Daoy (cell line): ENCODE measurements around a stretch of chr19.

- RAMPAGE, long total RNA, result no peak
Measured at GRCh38 chr19:10316892-10317905, 1.4 kb upstream of the FDX2 start.

DNA sequence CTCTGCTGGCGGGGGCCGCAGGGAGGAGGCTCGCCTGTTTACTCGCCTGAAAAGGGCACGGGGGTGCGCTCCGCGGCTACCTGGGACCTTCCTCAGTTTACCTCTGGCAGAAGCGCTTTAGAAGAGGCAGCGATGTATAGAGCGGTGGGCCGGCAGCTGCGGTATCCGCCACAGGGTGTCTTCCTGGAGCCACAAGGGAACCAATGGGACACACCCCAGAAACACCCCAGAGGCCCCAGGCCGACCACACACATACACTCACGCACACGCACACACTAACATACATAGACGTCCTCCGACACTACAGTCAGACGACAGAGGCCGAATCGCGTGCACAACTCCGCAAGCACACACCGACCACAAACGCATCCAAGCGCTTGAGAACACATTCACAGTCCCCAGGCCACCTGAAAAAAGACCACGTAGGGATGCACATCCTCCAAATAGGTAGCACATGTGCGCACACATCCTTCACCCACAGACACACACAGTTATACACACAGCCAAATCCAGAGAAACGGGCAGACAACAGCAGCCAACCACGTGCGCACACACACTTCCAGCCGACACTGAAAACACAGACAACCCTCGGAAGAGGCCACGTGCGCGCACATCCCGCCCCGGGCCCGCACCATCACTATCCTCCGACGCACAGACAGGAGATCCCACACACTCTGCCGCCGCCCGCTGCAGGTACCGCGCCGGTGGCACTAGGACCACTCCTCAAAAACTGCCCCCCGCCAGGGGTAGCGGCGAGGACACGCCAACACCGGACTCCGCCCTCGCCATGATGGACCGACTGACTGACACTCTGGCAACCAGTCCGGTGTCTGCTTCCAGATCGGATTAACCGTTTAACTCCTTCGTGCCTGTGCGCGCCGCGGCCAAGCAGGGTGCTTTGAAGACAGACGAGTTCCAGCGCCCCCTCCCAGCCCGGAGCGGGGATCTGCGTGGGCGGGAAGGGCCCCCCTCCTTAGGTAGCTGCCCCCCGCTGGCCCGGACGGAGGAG lies 619 bp upstream of the PDE4A start:
- RAMPAGE, long total RNA, result no peak

DNA sequence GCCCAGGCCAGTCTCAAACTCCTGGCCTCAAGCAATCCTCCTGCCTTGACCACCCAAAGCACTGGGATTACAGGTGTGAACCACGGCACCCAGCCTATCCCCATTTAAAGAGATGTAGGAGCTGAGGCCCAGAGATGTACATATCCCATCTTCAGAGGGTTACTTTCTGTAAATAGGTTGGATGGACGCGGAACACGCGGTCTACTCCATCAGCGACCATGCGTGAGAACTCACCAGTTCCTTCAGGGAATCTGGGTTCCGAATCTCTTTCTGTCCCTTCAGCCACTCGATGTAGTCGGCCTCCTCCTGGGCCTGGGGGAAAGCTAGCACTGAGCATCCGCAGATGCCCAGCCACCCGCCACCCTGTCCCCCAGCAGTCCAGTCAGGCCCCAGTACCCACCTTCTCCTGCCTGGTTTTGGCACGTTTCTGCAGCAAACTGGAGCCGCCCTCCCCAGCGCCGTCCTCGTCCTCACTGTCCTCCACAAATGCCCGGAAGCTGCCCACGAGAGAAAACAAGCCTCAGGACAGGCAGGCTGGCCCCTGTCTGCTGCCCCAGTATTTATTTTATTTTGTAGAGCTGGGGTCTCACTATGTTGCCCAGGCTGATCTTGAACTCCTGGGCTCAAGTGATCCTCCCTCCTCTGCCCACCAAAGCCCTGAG lies 4.9 kb downstream of the KRI1 start:
- RAMPAGE, long total RNA, result no peak

DNA sequence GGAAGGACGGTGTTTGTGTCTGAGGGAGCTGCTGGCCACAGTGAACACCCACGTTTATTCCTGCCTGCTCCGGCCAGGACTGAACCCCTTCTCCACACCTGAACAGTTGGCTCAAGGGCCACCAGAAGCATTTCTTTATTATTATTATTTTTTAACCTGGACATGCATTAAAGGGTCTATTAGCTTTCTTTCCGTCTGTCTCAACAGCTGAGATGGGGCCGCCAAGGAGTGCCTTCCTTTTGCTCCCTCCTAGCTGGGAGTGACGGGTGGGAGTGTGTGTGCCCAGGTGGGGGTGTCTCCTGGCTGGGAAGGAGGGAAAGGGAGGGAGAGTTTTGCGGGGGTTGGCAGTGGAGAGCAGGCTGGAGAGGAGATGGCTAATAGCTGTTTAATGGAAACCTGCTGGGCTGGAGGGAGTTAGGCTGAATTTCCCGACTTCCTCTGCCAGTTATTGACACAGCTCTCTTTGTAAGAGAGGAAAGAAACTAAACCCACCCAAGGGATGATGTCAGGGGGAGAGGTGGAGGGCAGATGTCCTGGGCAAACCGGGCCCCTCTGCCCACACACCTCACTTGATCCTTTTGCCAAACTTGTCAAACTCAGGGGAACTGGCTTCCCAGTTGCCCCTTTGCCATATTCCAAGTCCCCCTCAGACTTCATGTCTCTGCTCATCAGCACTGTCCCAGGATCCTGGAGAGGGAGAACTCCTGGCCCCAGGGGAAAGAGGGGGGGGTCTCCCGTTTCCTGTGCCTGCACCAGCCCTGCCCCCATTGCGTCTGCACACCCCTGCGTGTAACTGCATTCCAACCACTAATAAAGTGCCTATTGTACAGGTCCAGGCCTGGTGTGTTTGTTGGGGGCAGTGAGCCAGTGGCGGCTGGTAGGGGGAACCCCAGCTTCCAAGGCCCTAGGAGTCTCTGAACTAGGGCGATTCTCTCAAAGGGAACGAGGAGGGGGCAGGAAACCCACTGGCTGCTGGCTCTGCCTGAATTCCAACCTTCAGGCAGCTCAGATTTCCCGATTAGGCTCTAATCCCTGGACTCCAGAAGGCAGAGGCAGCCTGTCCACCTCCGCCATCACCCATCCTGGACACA lies 10.1 kb upstream of the ILF3 start:
- RAMPAGE, long total RNA, result no peak

DNA sequence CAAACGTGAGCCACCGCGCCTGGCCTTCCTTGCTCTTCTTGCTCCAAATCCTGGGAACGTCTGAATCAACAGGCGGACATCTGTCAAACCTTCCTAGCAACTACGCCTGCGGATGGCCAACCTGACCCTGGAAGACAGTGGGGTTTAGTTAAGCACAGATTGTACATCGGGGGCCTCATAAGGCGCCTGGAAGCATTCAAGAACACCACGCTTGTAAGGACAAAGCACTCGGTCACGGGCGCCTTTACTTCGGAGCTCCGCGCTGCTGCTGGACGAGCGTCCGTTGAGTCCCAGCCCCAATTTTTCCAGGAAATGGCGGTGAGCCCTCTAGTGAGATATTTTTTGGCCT lies 1.0 kb upstream of the ILF3 start:
- RAMPAGE, long total RNA, result no peak

DNA sequence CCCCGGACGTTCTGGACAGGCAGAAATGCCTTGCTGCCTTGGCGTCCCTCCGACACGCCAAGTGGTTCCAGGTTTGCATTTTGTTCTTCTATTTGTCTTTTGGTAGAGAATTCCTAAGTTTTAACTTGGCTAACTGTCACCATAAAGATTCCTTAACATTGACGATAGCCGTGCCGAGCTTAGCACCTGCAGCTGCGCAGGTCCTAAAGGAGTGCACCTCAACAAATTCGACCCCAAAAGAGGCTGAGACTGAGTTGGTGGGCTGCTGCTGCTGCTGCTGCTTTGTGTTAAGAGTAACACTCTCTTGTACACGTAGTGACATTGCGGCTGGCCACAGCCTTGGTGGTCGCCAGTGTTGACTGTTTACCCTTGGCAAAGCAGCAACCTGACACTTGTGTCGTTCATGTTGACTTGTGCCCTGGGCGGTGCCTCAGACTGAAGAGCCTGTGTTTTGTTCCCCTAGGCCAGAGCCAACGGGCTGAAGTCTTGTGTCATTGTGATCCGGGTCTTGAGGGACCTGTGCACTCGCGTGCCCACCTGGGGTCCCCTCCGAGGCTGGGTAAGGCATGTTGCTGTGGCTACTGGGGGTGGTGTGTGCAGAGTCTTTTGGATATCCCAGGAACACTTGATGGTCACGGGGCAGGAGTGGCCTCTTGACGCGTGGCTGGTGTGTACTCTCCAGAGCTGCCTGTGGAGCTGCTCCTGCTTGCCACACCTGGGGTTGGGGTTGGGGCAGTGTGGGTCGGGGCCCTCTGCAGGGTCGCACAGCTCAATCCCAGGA lies 22.4 kb upstream of the QTRT1 start:
- RAMPAGE, long total RNA, result no peak

DNA sequence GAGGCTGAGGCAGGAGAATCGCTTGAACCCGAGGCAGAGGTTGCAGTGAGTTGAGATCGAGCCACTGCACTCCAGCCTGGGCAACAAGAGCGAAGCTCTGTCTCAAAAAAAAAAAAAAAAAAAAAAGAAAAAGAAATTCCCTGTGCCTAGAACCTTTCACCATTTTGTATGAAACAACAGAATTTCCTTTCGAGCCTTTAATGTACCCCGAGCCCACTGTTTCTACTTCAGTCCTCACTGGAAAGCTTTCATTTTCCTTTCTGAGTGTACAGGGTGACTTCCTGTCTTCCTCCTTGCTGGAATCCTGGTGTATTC lies 39.9 kb downstream of the DNM2 start:
- RAMPAGE, long total RNA, result no peak

GRCh38 chr19:10777370-10777741 lies 58.7 kb downstream of the TMED1 start:
- RAMPAGE, long total RNA, result no peak

DNA sequence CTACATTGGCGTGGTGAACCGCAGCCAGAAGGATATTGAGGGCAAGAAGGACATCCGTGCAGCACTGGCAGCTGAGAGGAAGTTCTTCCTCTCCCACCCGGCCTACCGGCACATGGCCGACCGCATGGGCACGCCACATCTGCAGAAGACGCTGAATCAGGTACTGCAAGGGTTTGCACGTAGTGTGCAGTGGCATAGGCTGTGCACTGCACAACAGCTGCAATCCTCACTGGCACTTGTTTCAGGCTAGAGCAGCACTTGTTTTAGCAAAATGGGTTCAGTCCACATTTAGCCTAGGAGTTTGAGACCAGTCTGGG lies 53.1 kb downstream of the TMED1 start:
- RAMPAGE, long total RNA, result no peak

DNA sequence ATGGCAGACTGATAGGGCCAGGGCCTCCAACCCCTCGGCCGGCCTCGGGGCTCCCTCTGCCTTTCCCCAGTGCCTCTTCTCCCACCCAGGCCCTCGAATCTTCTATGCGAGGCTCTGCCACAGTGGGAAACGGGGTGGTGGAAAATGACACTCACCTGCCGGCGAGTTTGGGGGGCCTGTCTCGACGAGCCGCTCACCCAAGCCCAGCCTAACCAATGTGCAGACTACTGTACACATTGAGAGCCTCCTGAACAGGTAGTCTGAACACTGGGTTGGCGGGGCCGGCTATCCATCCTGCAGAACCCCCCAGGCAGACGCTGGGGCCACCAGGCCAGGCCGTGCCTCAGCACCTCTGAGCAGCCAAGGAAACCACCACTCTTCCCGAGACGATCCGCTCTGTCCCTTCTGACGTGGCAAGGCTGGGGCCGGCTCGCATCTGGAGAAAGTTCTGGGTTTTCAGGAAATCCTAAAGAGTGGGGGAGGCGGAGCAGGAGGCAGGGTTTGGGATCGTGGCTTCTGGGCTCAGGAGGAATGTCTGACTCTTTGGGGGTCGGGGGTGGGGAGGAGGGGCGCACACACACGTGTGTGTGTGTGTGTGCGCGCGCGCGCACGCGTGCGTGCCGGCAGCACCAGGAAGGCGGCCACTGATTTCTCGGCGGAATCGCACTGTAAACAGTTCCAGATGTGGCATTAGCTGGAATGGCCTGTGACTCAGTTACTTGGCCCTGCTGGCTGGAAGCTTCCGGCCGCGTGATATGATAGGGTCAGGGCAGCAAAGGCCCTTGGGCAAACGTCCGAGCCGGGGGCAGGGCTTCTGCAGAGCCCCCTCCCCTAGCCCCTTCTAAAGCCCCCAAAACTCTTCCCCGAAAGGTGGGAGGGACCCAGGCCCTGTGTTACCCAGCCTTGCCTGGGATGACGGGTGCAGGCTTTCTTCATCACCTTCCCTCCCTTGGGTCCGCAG lies 18.5 kb downstream of the TMED1 start:
- RAMPAGE, long total RNA, result no peak

DNA sequence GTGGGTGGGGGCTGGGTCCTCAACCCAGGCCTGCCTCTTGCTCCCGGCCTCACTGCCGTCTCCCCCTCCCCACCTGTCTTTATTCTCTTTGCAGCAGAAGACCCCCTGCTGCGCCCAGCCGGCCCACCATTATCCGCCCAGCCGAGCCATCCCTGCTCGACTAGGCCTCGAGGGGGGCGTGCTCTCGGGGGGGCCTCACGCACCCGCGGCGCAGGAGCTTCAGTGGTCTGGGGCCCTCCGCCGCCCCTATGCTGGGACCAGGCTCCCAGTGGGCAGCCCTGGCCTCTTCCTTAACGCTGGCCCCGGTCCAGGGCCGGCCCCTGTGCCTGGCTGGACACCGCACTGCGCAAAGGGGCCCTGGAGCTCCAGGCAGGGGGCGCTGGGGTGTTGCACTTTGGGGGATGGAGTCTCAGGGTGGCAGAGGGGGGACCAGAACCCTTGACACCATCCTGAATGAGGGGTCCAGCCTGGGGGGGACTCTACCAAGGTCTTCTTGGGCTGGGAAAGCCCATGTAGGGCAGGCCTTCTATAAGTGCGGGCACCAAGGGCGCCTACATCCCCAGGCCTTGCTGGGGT lies 5.0 kb downstream of the TMED1 start:
- RAMPAGE, long total RNA, result no peak

DNA sequence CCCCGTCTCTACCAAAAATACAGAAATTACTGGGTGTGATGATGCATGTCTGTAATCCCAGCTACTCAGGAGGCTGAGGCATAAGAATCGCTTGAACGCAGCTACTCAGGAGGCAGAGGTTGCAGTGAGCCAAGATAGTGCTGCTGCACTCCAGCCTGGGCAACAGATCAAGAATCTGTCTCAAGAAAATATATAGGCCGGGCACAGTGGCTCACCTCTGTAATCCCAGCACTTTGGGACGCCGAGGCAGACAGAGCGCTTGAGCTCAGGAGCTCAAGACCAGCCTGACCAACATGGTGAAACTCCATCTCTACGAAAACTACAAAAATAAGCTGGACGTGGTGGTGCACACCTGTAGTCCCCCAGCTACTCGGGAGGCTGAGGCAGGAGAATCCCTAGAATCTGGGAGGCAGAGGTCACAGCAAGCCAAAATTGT lies 26.7 kb downstream of the YIPF2 start:
- RAMPAGE, long total RNA, result no peak

DNA sequence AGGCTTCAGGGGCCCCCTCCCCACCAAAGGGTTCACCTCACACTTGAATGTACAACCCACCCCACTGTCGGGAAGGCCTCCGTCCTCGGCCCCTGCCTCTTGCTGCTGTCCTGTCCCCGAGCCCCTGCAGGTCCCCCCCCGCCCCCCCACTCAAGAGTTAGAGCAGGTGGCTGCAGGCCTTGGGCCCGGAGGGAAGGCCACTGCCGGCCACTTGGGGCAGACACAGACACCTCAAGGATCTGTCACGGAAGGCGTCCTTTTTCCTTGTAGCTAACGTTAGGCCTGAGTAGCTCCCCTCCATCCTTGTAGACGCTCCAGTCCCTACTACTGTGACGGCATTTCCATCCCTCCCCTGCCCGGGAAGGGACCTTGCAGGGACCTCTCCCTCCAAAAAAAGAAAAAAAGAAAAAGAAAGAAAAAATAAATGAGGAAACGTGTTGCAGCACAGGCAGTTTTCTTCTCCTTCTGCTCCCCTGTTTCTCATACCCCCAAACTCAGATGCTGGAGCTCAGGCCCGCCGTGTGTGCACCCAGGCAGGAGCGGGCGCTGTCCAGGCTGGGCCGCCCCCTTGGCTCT lies 6.0 kb downstream of the YIPF2 start:
- RAMPAGE, long total RNA, result no peak

DNA sequence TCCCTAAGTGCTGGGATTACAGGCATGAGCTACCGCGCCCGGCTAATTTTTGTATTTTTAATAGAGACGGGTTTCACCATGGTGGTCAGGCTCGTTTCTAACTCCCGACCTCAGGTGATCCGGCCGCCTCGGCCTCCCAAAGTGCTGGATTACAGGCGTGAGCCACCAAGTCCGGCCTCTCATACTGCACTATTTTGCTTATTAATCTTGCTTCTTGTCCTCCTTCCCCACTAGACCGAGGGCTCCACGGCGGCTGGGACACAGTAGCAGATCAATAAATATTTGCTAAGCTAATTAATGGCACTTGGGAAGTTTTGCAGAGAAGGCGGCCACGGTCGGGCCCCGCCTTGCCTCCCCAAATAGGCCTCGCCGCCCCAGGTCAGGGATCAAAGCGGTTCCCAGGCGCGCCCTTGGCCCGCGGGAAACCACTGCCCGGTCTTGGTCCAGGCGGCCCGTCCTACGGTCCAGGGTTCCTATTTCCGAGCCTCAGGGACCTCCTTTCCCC lies 663 bp upstream of the SMARCA4 start:
- RAMPAGE, long total RNA, result no peak

DNA sequence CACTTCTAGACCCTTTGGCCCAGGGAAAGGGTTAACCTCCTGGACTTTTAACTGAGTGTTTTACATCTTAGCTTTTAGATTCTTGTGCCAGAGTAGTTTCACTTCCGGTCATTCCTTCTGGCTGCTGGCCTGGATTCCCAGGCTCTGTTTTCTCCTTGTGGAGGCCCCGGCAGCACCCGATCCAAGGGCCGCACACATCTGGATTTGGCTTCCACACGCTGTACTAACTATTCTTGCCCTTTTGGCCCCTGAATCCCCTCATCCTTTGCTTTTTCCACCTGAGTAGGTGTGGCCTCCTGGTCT lies 14.8 kb downstream of the SMARCA4 start:
- RAMPAGE, long total RNA, result no peak

DNA sequence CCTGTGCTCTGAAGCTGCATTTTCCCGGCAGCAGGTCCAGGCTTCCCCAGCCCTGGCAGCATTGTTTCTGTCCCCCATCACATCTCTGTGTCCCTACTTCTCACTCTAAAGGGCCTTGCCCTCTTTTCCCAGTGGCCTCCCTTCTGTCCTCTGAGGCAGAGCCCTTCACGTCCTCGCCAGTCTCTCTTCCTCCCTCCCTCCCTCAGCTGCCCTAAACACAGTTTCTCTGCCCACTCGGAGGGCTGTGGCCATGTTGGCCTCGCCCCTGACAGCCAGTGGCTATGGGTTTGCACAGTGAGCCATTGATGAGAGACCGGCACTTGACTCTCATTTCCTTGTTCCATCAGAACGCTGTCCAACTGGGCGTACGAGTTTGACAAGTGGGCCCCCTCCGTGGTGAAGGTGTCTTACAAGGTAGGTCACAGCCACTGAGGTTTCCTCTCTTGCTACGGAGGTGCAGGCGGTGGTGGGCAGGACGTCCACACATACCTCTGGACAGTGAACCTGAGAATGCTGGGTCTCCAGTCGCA lies 57.8 kb downstream of the SMARCA4 start:
- RAMPAGE, long total RNA, result no peak

GRCh38 chr19:11042405-11042842 lies 46.8 kb upstream of the LDLR start:
- RAMPAGE, long total RNA, result no peak

- RAMPAGE, long total RNA, result no peak
Measured at GRCh38 chr19:11083829-11084352, 5.4 kb upstream of the LDLR start.

GRCh38 chr19:11122876-11123466 lies 32.6 kb downstream of the SPC24 start:
- RAMPAGE, long total RNA, result no peak

DNA sequence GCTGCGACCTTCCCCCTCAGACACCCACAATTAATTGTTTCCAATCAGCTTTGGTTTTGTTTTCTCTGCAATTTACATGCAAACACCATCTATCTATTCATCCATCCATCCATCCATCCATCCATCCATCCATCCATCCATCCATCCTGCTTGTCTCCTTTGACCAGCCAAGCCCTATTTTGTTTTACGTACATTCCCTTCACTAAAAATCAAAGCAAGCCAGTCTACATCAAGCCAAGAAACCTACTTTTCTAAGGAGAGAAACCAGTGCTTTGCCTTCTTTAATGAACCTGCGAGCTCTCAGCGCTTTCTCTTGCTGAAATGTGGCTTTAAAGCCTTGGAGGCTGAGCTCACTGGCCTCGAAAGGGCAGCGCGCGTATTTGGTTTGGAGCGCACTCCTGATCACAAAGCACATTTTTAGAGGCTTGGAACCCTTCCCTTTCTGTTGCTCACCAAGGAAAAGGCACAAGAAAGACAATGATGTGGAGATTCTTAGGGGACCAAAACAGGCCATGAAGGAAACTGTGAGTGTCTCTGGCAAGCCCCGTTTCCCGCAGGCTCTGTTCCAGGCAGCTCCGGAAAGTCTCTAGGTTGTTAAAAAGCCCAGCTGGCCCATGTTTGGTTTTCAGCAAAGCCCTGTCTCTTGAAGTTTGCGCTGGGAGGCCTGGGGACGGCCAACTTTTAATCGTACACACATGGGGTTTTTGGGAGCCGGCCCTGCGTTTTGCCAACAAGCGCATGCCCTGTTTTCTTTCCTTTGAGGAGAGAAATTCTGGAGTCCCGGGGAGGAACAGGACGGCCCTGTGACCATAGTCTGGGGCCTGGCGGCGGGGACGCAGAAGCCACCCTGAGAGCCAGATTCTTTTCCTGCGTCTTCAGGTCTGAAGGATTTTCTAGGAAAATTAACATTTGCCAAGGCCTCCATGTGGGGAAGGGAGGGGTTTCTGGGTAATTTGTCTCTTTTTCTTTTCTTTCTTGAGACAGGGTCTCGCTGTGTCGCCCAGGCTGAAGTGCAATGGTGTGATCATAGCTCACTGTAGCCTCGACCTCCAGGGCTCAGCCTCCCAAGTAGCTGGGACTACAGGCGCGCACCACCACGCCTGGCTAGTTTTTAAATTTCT lies 9.4 kb upstream of the SPC24 start:
- RAMPAGE, long total RNA, result no peak